Jurkat, Clone E6-1 (cell line): ENCODE measurements around a stretch of chr3.

DNA sequence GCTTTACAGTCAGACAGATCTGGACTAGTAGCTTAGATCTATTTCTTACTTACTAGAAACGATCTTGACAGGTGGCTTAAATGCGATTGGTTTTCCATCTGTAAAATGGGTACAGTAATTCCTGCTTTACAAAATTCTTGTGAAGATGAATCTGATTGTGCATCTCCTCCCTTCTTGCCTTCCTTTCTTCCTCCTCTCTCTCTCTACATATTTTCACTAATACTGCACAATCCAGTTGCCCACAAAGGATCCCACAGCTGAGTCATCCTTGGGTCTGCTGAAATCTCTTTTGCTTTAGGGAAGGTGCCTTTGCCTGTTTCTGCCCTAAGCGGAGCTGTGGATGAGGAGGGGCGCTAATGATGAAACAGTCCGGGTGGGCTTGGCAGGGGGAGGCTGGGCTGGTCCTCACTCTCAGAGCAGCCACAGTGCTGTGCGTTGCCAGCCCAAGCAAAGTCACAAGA is 46.1 kb downstream of the AMOTL2 start:
- RRBS, result no CpG with 5 or more reads among the region's 6 CpGs

DNA sequence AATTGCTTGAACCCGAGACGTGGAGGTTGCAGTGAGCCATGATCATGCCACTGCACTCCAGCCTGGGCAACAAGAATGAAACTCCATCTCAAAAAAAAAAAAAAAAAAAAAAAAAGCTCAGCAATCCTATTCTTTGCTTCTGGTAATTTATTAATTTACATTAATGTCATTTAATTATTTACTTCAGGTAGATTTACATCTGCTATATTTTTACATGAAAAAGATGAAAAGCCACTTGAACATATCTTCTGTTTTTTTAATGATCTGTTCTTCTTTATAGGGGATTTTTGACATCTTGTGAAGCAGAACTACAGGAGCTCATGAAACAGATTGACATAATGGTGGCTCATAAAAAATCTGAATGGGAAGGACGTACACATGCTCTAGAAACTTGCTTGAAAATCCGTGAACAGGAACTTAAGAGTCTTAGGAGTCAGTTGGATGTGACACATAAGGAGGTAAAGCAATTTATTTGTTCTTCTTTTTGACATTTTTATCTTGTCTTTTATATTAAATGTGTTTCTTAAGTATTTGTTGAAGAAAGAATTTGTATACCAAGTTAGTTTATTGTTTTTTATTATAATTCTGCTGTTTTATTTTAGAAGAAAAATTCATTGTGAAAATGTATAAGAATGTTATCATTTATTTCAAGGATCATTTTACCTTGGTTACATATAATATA is 21.1 kb downstream of the CEP63 start:
- RRBS, result no CpG with 5 or more reads among the region's 4 CpGs

DNA sequence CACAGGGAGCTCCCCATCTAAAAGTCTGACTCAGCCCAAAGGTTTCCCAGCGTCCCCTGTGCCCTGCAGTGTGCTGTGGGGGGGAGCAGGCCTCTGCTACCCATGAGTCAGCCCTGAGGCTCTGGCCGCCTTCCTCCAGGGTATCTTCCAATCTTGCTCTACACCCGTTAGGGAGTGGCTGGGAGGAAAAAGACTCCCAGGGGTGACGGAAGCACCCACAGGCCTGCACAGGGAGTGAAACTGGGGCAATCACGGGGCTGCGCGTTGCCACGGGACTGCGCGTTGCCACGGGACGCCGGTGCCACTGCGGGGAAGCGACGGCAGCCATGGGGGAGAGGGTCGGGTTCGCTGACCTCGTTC is 471 bp downstream of the KY start:
- RRBS, result 81% methylated on average over 5 of the region's 19 CpGs

DNA sequence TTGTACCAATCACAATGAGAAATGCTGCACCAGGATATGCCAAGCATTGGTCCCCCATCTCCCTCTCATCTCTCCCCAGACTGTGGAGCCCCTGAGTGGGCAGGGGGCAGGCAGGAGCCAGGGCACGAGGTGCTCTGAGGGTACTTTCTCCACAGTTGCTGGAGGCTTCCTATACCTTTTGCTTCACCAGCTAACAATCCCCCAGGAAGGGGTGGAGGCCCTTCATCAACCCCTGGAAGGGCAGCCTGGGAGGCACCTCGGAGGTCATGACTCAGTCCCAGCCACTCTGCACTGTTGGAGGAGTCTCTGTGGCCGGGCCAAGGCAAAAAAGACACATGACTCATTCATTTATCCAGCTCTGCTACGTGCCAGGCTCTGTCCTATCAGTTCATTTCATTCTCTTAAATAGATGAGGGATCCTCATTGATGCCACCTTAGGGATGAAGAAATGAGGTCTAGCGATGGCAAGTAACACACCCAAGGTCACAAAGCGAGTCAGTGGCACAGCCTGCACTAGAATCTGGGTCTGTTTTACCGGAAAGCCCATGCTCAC is 15.7 kb upstream of the KY start:
- RRBS, result no CpG with 5 or more reads among the region's 7 CpGs

DNA sequence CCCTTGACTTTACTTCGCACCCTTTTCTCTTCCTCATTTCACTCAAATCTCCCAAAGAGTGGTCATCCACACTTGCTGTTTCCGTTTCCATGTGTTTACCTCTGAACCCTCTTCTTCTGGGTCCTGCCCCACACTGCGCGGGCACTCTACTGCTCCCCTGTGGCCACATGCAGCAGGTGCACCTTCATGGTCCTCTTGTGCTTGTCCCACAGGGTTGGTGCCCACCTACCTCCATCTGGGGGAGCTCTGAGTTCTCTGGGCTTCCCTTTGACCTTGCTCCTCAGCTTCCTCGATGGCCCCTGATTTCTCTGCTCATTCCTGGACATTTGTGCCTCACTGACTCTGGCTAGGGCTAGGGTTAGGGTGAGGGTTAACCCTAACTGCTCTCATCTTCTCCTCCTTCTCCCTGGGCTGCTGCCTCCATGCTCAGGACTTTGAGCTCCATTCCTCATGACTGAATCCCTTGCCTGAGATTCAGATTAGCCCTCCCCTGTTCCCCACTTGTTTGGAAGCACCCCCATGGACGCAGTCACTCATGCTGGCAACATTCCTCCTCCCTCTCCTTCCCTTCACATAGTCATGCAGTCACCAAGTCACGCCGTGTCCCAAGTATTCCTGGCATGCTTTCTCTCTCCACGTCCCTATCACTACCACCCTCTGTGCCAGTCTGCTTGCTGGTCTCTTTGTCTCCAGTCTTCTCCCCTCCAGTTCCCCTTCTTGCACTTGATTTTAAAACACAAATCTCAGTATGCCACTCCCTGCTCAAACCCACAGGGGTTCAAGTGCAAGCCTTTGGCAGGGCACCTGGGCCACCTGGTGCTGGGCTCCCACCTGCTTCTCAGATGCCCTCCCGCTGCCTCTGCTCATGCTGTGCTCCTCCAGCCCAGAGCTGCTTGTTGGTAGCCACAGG is 26.7 kb upstream of the KY start:
- RRBS, result no CpG with 5 or more reads among the region's 10 CpGs

DNA sequence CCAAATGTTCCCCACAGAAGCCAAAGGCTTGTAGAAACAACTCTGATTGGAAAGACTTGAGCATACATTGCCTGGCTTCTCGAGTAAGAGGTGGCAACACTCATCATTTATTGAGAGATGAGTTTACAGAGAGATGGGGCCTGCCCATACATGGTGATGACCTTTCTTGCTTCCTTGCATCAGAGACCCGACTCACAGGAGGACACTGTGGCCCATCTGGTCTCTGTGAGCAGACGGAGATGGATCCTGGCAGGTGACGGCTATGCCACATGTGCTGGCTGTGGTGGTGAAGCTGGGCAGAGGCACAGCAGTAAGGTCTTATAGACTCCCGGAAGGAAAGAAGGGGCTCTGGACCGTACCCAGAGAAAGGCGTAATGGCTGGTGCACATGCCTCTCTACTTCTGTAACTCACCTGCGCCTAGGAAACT is 44.5 kb upstream of the KY start:
- RRBS, result no CpG with 5 or more reads among the region's 8 CpGs

DNA sequence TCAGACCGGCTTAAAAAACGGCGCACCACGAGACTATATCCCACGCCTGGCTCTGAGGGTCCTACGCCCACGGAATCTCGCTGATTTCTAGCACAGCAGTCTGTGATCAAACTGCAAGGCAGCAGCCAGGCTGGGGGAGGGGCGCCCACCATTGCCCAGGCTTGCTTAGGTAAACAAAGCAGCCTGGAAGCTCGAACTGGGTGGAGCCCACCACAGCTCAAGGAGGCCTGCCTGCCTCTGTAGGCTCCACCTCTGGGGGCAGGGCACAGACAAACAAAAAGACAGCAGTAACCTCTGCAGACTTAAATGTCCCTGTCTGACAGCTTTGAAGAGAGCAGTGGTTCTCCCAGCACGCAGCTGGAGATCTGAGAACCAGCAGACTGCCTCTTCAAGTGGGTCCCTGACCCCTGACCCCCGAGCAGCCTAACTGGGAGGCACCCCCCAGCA is 306.6 kb upstream of the PPP2R3A start:
- RRBS, result no CpG with 5 or more reads among the region's 12 CpGs

- RRBS, result no CpG with 5 or more reads among the region's 2 CpGs
Measured at GRCh38 chr3:135967204-135967776, 1.8 kb downstream of the PPP2R3A start.

DNA sequence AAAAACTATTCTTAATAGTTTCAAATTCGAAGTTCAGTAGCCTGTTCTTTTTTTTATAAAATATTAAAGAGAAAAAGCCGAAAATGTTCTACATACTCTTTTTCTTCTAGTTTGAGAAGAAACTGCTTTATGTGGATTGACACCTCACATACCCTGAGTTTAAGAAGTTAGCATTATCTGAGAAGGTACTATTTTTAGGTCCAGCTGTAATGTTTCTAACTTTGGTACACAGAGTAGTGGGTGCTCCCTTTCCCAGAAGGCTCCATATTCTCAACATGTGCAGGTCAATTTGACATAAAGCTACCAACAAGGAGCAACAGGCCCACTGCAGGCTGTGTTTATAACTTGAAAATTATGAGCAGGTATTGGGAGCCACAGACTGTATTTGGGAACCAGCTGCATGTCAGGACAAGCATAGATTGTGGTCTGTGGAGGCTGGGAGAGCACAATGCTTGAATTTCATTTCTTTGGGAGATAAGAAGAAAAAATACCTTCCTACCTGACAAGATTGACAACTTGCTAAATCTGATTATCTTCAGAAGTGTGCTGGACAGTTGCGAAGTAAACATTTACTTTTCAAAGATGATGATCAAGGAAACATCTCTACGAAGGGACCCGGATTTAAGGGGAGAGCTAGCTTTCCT is 57.1 kb downstream of the PPP2R3A start:
- RRBS, result no CpG with 5 or more reads among the region's 5 CpGs

DNA sequence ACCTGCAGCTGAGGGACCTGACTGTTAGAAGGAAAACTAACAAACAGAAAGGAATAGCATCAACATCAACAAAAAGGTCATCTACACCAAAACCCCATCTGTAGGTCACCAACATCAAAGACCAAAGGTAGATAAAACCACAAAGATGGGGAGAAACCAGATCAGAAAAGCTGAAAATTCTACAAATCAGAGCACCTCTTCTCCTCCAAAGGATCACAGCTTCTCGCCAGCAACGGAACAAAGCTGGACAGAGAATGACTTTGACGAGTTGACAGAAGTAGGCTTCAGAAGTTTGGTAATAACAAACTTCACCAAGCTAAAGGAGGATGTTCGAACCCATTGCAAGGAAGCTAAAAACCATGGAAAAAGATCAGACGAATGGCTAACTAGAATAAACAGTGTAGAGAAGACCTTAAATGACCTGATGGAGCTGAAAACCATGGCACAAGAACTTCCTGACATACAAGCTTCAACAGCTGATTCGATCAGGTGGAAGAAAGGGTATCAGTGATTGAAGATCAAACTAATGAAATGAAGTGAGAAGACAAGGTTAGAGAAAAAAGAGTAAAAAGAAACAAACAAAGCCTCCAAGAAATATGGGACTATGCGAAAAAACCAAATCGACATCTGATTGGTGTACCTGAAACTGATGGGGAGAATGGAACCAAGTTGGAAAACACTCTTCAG is 69.1 kb downstream of the MSL2 start:
- RRBS, result no CpG with 5 or more reads among the region's 8 CpGs

DNA sequence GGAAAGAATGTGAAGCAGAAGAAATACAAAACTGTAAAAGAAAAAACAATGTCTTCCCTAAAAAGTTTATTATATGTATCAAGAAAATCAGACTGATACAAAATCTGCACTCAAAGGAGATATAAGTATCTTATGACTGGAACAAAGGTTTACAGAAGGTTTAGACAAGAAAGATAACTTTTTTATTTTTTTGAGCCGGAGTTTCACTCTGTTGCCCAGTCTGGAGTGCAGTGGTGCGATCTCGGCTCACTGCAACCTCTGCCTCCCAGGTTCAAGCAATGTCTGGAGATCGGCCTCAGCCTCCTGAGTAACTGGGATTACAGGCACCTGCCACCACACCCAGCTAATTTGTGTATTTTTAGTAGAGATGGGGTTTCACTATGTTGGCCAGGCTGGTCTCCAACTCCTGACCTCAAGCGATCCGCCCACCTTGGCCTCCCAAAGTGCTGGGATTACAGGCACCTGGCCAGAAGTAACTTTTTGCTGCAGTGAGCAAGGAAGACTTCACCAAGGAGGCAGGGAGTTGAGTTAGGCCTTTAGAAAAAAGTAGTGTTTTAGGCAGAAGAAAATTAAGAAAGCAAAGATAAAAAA is 4.0 kb downstream of the MSL2 start:
- RRBS, result no CpG with 5 or more reads among the region's 6 CpGs

- RRBS, result no CpG with 5 or more reads among the region's 4 CpGs
Measured at GRCh38 chr3:136255465-136256033, 5.4 kb downstream of the PCCB start.

DNA sequence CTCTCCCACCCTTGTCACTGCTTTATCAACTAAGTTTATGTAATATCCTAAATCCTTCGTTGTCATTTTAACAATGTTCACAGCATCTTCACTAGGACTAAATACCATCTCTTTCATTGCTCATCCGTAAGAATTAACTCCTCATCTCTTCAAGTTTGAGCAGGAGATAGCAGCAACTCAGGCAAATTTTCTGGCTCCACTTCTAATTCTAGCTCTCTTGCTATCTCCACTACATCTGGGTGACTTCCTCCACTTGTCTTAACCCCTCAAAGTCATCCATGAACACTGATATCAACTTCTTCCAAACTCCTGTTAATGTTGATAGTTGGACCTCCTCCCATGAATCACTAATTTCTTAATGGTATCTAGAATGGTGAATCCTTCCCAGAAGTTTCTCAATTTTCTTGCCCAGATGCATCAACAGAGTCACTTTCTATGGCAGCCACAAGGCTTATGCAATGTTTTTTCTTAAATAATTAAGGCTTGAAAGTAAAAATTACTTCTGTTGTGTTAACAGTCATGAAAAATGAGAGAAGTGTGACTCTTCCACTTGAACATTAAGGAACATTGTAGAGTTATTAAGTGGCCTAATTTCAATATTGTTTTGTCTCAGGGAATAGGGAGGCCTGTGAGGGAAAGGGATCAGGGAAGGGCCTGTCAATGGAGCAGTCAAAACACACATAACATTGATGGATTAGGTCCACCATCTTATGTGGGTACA is 164.3 kb downstream of the PCCB start:
- RRBS, result no CpG with 5 or more reads among the region's 2 CpGs

DNA sequence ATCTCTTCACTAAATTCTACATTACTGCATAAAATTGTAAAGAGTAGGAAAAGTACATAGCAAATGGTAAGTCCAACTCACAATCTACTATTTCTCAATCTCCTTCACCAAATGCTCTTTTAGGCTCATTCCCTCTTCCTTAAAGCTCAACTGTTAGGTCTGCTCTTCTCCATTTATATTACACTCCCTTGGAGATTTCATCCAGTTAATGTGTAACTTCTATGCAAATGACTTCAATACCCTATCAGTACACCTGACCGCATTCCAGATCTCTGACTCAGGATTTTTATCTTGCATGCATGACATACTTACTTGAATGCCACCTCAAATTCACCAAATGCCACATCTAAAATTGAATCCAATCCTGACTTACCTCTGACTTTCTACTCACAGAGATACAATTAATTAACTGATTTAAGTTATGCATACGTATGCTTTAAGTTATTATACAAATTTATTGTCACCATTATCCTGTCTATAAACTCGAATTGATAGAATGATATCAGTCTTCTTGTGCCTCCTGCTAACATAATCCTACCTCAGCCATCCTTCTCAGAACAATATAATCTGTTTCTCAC is 127.0 kb downstream of the STAG1 start:
- RRBS, result no CpG with 5 or more reads among the region's 3 CpGs

- RRBS, result no CpG with 5 or more reads among the region's 7 CpGs
Measured at GRCh38 chr3:136648632-136649398, 103.4 kb downstream of the STAG1 start.

- RRBS, result no CpG with 5 or more reads among the region's 4 CpGs
Measured at GRCh38 chr3:136751173-136751323, 1.1 kb downstream of the STAG1 start.

- RRBS, result 5% methylated on average over 11 of the region's 25 CpGs
Measured at GRCh38 chr3:137032471-137032928, 74.7 kb downstream of the IL20RB start.

DNA sequence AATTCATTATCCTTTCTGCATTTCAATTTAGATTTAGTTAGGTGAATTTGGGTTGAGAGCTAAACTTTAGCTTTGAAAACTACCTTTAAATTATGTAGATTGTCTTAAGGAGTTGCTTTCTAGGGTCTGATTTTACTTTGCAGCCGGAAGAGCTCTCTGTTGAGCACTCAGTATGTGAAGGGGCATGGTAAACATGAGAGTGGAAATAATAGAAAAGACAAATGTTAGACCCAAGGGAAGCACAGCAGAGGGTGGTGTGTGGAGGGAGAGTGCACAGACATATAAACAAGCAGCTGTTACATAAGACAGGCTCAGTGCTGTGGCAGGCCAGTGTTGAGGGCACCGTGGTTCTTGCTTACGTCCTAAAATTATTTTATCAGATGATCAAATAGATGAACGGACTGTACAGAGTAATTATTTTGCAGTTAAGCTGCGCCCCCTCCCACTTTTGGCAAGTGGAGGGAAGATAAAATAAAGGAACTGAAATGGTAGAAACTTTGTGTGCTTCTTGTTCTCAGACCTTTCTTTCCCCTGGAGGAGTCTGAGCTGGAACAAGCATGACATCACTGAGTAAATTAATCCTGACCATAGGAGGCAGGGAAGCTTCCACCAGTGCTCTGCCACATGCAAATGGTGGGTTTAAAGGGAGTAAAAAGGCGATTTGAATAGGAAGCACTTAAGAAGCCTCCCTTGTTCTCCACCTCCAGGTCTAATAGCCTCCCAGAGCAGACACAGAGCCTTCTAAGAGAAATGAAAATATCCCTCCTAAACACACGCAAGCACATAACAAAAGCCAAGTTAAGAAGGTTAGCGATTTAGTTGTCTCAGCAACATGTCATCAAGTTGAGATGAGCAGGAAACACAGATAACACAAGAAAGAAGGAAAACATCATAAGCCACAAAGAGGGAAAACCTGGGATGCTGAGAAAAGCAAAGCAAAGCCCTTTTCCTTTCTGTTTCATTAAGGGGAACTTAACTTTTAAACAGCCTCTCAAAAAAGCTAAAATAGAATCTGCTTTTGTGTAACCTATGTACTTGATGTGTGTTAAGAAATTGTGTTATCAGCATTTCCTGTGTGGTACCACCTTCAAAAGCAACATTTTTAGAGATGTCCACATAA is 205.7 kb downstream of the IL20RB start:
- RRBS, result no CpG with 5 or more reads among the region's 8 CpGs

GRCh38 chr3:138116068-138116538 is 695 bp upstream of the DZIP1L start:
- RRBS, result no CpG with 5 or more reads among the region's 4 CpGs

DNA sequence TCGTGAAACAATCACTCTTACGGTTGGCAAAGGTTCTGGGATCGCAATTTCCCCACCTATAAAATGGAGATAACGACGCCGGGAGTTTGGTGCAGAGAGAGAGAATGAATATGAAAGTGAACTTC is 246 bp upstream of the ARMC8 start:
- RRBS, result no CpG with 5 or more reads among the region's 6 CpGs